Foreskin keratinocyte (primary cell): Measurements from ENCODE around the genes ACRV1 and PATE3.

DNA sequence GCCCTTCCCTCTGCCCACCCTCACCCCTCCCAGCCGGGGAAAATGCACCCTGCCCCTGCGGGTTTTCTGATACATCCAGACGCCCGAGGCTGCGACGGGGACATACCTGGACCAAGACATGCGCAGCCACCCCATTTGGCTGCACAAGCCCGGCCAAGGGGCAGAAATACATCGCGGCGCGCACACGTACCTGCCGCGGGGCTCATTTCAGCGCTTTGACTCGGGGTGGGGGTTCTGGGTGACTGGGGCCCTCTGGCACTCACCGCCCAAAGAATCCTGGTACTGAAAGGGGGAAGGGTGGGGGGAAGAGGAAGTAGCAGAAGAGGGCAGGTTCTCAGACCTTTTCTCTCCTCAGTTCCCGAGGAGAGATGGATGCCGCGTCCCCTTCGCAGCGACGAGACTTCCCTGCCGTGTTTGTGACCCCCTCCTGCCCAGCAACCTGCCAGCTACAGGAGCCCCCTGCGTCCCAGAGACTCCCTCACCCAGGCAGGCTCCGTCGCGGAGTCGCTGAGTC, 5.9 kb downstream of the VSIG2 start:
- RAMPAGE, total RNA: no peak

- RAMPAGE, total RNA: no peak
Observed at GRCh38 chr11:124934688-124935300, 1.1 kb downstream of the HEPACAM start.

DNA sequence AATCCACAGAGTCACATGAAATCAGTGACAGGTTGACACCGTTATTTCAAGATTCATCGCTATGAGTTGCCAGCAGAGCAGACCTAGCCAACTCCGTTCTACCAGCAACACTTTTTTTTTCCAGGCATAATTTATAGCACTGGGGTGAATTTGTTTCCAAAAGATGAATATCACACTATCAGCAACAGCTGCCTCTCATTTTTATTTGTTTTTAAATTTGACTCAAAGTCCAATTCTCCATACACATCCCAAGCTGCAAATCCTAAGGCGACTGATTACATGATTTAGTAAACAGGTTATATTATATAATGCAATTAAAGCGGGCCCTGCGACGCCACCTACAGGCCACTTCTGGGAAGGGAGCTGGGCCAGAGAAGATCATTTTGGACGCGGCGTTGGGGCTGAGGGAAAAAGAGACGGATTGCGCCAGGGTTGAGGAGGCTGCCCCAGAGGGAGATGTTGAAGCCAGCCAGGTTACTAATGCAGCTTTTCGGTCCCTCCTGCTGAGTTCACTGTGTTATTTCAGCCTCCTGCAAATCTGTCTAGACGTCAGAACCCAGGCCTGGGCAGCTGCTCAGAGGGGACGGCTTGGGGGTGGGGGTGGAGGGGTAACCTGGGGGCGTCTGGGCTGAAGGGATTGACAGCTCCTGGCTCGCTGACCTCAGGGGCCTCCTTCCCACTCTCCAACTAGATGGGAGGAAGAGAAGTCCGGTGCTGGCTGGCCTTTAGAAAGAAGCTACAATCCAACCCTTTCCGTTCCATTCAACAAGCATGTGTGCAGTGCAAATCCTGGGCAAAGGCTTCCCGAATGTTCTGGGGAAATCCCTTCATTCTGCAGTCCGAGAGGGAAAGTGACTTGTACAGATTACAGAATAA, 150.2 kb downstream of the FEZ1 start:
- RAMPAGE, total RNA: no peak

DNA sequence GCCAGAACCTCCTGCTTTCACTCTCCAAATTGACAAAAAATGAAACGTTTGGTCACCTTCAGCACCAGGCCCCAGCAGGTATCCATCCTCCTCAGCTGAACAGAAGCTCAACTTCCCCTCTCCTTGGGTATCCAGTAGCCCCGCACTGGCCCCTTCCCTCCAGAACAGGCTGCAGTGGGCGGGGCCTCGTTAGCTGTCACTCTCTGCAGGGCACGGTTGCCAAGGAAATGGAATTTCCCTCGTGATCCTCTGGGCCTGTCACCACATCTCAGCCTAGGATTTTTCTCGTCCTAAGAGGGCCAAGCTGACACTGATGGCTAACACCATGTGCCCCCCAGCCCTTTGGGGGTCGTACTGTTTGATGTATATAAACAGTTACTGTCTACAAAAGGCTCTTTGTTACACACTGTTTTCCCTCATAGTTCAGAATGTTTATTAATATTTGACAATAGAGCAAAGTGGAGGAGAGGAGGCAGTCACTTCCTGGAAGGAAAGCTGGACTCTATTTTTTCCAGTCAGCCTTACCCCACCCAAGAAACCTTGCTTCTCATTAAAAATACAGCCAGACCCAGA, 44.6 kb downstream of the FEZ1 start:
- RAMPAGE, total RNA: no peak

- RAMPAGE, total RNA: no peak
Observed at GRCh38 chr11:125489185-125489760, 6.8 kb downstream of the FEZ1 start.

DNA sequence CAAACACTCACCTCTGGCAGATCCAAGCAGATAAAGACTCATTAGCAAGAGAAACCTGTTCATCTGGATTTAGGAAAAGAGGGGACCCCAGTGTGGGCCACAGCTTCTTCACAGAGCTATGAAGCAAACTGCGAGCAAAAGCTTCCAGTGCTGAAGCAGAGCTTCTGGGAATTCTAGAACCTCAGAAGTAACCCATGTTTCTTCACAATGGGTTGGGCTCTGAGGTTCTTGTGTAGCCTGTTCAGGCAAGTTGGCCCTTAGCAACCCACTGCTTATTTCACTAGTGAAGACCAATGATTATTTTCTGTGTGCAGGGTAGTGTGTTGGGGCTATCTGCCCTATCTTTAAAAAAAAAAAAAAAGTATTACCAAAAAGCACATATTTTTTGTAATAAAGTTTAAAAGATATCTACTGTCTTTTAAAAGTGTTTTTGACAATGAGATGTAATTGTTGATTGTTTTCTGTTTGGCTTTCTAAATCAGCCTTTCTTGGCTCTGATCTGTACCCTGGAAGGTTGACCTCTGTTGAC, at the start of gene ACRV1:
Gene ACRV1, minus strand, starts transcription at position 130 of the 529 bp plus-strand sequence.
- RAMPAGE, total RNA: no peak

- RAMPAGE, total RNA: no peak
Observed at GRCh38 chr11:125787864-125788310, at the start of gene PATE3. Gene PATE3 (plus strand): TSS chr11:125788127.

GRCh38 chr11:125994582-125995222, 48.9 kb downstream of the VSIG10L2 start:
- RAMPAGE, total RNA: no peak

DNA sequence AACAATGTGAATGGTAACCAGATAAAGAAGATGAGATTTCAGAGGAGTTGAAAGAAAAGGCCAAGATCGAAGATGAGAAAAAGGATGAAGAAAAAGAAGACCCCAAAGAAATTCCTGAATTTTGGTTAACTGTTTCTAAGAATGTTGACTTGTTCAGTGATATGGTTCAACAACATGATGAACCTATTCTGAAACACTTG, 5.1 kb upstream of the CDON start:
- RAMPAGE, total RNA: no peak

GRCh38 chr11:126124419-126124984, 61.8 kb upstream of the CDON start:
- RAMPAGE, total RNA: no peak

DNA sequence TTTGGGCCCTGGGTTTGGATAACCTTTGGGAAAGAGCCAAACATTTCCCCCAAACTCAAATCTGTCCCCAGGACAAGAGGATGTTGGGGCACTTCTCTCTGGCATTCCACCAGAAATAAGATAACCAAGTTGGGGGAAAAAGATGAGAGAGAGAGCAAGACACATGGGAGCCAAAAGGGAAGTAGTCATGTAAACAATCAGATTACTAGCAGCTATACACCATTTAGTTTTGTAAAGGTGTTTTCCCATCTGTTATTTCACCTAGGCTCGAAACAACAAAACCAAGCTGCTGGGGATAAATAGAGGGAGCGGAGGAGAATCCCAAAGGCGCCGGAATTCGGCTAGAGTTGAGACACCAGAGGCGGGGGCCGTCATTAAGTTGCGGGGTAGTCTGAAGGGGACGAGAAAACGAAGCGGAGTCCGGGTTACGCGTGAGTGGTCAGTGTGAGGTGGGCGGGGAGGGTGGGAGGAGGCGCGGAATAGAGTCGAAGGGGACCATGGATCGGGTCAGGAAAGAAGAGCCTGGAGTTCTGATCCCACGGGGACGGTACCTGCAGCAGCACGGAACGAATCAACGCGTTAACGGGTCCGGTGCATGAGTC, 457 bp downstream of the SRPRA start:
- RAMPAGE, total RNA: no peak

DNA sequence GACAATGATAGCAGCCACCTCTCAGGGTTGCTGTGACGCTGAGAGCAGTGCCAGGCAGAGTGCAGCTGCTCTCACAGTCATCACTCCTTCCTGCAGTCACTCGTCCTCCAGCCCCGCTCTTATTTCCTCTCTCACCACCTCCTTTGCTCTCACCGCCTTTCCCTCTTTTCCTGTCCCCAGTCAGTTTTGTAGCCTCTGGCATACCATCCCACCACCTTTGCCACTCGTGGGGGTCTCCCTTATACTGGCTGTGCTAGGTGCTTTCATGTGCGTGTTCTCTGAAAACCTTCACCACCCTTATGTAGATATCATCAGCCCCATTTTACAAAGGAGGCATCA, 19.4 kb upstream of the ST3GAL4 start:
- RAMPAGE, total RNA: no peak

- RAMPAGE, total RNA: no peak
Observed at GRCh38 chr11:126339751-126340417, 15.6 kb upstream of the ST3GAL4 start.

DNA sequence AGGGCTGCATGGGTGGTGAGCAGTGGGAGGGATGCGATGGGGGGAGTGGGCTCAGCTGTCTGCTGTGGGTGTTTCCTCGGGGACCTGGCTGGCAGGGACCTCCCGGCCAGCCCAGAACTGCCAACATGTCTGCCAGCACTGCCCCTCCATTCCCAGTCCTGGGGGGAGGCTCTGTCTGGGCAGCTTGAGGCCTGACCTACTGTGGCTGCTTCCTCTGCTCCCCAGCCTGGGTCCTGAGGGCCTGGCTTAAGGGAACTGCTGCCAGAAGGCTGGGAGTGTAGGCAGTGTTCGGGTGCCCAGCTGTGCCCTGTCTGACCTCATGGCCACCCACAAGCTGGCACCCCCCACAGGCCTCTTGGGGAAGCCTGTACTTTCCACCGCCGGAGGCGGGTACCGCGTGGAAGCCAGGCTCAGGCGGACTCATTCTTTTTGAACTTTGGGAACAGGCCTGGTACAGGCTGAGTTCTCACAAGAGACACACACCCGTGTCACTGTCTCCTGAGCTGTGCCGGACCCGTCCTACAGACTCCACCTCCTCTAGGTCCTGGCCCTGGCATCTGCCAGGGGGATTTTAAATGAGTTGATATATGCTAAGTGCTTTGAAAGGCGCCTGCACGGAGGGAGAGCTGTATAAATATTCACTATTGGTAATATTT, 1.0 kb downstream of the ST3GAL4 start:
- RAMPAGE, total RNA: no peak

DNA sequence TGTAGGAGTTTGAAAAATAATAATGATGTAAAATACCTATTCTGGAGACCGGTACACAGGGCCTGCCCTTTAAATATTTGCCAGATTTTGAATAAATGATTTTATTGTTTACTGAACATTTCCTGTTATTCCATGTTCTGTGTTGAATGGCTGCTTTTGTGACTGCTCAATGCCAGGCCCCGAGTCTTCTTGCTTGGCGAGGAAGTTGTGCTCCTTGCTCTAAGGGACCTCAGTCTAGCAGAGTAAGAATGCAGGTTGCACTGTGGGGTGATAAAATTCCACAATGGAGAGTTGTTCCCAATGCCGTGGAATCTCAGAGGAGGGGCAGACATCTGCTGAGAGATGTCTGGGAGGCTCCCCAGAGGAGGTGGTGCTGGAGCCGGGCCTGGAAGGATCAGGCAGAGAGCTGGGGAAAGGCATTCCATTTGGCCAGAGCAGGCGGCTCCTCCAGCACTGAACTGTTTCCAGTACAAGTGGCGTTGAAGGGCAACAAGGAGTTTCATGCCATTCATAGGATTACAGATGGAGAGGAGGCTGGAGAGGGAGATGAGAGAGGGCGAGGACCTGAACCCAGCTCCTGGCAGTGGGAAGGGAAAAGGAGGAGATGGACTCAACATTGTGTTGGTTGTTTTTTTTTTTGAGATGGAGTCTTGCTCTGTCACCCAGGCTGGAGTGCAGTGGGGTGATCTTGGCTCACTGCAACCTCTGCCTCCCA, 55.2 kb downstream of the ST3GAL4 start:
- RAMPAGE, total RNA: no peak

DNA sequence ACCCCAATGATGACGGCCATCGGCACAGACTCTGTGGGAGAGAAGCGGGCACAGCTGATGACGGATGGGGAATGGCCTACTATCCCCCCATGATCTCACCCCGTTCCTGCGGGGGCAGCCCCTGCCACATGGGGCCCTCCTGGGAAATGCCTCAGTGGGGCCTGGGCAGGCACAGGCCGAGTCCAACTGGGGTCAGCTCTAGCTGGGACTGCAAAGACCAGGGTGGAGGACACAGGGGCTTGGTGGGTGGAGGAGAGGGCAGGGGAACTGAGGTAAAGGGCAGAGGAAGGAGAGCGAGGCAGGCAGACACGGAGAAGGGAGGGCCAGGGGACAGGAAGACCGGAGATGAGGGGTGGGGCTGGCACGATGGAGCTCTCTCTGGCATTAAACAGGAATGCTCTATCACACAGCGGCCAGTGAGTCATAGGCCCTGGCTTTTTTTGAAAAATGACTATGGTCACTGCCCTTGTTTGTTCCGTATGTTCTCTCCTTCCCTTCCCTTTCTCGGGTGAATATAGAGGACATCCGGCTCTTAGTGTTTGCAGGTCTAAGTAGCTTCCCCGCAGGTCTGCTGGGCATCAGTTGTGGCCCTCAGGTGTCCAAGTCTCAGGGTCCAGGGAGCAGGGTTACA, 76.1 kb downstream of the ST3GAL4 start:
- RAMPAGE, total RNA: no peak

DNA sequence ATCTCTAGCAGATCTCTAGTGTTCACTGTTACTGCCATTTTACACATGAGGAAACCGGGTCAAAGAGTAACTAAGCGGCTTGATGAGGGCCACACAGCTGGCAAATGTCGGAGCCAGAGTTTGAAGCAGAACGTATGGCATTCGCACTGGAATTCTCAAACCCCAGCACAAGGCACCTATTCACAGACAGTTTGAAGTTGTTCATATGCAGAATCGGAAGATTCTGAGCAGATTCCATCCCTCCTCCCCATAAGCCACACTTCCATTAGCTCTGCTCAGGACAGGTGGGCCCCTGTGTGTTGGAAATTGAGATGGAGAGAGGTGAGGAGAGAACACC, 275.7 kb downstream of the ST3GAL4 start:
- RAMPAGE, total RNA: no peak

- RAMPAGE, total RNA: no peak
Observed at GRCh38 chr11:126963424-126964091, 37.0 kb downstream of the KIRREL3 start.

DNA sequence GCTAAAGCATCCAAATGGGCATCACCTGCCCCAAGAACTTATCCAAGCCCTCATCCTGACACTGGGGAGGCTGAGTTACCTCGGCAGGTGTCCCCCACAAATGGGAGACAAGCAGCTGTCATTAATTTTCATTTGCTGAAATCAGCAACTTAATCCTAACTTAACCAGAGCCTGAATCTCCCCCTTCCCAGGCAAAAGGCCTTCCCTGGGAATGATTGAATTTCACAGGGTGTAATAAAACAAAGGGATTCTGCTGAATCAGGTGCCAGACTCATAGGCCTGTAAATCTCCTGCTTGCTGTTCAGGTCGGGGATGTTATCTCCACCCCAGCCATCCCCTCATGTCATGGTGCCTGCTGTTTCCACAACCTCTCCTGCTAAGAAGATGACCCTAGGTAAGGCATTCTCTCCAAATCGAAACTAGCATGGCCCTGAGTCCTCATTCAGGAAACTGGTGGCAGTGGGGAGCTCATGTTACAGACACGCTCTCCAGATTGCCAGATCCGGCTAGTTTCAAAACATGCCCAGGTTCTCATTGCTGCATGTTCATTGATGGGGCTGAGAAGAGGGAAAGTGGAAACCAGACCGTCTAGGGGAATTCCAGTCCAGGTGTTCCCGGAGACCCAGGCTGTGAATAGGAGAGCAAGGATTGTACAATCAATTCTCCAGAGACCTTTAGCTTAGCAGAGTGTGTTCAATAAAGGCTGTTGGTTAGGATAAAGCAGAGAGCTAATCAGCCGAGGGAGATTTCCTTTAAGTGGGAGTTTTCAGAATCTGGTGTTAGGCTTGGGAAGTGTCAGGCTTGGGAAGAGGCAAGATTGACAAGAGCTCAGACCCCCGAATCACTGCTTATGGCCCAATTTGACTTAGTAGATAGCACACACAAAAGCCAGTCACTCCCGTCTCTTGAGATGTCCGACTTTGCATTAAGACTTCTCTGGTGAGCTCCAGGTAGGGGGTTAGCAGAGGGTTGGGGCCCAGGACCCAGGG, 105.6 kb upstream of the KIRREL3 start:
- RAMPAGE, total RNA: no peak

DNA sequence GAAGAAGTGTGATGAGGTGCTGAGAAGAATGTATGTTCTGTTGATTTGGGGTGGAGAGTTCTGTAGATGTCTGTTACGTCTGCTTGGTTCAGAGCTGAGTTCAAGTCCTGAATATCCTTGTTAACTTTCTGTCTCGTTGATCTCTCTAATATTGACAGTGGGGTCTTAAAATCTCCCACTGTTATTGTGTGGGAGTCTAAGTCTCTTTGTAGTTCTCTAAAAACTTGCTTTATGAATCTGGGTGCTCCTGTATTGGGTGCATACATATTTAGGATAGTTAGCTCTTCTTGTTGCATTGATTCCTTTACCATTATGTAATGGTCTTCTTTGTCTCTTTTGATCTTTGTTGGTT, 757.5 kb upstream of the KIRREL3 start:
- RAMPAGE, total RNA: no peak